Fallopian tube (tissue), 1 donor: ENCODE data around the genes MRPS11 and RHCG.

- PRO-cap = no peak
Measured at GRCh38 chr15:87463942-87464266, 792.6 kb downstream of the NTRK3 start.

DNA sequence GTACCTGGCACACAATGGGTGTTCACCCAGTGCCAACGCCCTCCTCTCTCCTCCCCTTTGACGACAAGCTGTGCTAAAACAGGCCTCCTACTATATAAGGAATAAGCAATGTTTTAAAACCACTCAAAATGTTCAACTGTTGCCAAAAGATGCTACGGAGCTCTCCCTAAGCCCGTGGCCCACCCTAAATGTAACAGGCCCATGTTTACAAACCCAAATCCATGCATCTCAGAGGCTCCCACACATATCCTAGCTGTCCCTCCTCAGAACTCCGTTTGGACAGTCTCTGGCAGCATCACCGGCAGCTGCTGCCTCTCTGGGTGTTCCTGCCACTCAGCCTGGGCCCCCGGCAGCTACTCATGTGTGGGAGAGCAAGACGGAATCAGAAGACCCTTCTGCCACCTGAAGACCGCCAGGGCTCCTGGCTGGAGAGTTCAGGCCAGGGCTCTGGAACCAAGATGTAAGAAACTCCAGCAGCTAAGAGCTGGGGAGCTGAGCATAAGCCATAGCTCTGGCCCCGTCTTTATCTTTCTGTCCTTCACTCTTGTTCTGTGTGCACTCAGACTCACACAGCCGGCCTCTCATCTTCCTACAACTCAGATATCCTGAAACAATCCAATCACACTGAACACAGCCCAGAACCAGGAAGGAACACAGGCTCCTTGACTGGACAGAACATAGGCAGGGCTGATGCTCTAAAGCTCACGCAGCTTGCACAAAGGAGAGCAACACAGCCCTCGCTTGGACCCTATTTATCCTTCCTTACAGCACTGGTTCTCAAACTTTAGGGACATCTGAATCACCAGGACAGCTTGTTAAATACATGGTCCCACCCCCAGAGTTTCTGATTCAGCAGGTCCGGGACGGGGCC lies 65.4 kb downstream of the MRPL46 start:
- PRO-cap = no peak

DNA sequence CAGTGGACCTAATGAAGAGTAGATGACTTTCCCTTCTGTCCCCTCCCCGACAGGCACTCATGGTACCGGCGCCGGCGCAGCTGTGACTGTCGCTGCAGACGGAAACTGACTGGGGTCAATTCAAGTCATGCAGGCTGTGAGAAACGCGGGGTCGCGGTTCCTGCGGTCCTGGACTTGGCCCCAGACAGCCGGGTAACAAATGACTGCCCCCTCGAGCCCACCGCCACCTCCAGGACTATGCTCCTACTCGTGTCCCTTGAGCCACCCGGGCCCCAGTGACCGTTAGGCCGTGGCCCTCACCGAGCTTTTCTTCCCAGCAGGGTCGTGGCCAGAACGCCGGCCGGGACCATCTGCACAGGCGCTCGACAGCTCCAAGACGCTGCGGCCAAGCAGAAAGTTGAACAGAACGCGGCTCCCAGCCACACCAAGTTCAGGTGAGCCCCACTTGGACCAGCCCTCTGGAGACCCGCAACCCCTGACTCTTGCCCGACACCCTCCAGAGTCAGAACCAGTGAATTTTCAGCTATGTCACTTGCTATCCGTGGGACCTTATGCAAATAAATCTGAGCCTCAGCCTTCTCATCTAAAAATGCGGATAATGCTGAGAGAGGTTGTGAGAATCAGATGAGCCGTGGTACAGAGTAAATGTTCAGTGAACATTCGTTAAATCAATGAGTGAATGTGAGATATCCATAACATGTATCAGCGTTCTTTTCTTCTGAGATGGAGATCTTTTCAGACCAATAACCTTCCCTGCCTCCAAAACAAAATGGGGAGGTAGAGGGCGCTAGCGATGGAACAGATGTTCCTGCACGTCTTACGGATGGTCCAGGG lies at the start of gene MRPS11:
Gene MRPS11, plus strand, starts transcription at position 118 of the 834 bp plus-strand sequence.
- PRO-cap = bidirectional peak, plus-strand start at position 118 of the sequence, minus-strand start outside the sequence

DNA sequence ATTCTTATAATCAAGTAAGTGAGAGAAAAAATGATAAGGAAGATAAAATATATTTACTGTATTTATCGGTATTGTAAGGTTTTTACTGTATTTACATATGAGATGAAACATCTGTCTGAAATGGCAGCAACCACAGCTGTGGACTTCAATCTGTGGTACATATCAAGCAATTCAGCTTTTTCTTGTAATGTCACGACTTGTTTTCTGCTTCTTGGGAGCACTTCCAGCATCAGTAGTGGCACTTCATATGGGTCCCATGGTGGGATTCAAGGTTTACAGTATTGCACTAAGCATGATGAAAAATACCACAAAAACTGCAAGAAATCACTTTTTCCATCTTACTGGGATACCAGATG lies 3.7 kb upstream of the ISG20 start:
- PRO-cap = no peak

DNA sequence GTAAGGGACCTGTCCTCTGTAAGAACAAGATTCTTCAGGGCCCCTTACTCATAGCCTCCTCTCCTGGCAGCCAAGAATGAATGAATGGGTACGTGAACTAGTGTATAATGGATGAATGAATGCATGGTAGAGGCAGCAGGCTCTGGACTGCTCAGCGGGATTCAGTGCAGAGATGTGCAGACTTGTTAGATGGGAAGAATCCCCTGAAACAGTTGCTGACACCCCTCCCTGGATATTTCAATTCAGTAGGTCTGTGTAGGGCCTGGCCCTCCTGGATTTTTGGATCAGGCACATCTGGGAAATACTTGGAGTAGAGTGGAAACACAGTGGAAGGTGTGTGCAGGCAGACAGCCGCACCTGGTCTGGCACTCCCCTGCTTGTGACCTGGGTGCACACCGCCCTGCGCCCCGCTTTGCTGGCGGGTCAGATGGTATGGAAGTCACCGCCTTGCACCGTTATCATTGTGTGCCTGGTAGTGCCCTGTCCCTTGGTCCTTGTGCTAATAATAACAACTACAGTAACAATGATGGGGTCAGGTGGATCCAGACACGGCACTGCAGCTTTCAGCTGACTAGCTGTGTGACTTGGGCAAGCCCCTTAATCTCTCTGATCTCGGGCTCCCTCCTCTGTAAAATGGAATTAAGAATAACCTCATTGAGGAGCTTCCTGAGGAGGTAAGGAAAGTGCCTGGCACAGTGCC lies 9.4 kb downstream of the ISG20 start:
- PRO-cap = no peak

- PRO-cap = no peak
Measured at GRCh38 chr15:88652852-88653298, 14.1 kb downstream of the ISG20 start.

DNA sequence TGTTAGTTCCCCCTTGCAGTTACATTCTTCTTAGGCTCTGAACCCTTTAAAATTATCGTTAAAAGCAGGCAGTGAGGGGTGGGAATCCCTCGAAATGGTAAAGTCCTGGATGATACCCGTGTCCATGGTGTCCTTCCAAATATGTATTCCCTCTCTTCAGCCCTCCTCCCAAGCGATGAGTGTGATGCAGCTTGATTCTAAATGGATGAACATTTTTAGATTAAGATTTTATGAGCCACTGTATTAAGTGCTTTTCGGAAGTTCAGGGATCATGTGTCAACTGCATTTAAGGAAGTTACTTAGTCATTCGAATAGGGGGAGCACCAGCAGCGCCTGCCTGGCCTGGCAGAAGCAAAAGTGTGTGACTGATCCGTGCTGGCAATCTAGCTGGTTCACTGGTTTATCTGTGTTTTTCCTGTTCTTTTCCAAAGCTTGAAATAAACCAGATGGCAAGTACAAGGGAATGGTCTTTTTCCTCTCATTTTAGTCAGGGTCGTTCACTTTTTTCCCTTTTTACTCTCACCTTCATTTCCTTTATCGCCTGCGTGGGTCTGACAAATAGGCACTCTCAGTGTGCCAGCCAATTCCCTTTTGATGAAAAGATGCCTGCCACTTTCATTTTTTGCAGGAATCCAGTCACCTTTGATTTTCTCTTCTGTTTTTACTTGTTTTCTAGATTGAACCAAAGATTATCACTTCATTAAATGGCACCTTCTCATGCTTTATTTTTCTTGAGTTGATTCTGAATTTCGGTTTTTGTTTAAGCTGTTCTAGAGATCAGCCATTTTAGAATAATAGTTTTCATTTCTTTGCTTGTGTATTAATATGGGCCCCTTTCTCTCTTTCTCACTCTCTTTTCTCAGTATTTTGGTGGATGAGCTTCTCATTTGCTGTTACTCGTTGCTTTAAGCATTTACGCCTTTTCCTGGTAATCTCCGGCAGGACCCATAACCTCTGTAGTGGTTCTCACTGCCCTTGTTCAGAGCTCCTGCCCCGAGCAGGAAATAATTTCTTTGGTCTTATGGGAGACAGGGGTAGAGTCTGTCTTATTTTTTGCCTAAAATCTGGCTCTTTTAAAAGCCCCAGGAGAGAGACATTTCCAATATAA lies 2.7 kb downstream of the ABHD2 start:
- PRO-cap = unidirectional peak, plus-strand start at position 348 of the sequence

GRCh38 chr15:89103991-89104969 lies 16.0 kb downstream of the ABHD2 start:
- PRO-cap = no peak

DNA sequence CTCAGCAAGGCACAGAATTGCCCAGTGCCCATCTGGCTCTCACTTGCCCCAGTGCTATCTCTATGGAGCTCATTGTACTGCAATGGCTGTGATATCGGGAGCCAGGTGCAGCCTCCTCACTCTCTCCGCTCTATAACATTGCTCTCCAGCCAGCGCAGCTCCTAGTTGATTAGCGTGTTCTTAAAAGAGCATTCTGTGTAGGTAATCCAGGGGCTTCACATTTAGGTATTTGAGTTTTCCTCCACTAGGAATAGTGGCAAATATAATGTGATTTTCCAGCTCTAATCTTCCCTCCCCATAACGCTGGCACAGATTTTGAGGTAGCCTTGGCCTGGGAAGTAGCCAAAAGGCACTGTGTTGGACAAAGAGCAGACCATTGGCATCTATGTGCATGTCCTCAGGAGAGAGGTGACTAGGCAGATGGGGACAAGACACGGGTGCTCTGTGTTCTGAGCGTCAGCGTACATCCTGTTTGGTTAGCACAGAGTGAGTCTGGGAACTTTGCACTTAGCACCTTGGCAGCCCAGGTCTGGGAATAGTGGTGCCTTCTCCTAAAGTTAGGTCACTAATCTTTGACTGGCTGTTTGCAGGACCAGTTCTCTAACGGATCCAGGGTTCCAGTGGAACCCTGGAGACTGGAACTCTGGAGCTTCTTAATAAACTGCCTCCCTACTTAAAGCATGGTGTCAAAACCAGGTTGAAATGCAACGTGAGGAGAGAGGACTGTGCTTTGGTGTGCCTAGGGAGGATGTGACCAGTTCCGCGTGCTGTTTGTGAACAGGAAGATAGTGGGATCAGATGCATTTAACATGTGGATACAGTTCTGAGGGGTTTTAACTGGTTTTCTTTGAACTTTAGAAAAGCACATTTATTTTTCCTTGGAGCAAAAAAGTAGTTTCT lies 48.5 kb downstream of the ABHD2 start:
- PRO-cap = no peak

- PRO-cap = no peak
Measured at GRCh38 chr15:89316338-89317296, 18.0 kb downstream of the POLG start.

DNA sequence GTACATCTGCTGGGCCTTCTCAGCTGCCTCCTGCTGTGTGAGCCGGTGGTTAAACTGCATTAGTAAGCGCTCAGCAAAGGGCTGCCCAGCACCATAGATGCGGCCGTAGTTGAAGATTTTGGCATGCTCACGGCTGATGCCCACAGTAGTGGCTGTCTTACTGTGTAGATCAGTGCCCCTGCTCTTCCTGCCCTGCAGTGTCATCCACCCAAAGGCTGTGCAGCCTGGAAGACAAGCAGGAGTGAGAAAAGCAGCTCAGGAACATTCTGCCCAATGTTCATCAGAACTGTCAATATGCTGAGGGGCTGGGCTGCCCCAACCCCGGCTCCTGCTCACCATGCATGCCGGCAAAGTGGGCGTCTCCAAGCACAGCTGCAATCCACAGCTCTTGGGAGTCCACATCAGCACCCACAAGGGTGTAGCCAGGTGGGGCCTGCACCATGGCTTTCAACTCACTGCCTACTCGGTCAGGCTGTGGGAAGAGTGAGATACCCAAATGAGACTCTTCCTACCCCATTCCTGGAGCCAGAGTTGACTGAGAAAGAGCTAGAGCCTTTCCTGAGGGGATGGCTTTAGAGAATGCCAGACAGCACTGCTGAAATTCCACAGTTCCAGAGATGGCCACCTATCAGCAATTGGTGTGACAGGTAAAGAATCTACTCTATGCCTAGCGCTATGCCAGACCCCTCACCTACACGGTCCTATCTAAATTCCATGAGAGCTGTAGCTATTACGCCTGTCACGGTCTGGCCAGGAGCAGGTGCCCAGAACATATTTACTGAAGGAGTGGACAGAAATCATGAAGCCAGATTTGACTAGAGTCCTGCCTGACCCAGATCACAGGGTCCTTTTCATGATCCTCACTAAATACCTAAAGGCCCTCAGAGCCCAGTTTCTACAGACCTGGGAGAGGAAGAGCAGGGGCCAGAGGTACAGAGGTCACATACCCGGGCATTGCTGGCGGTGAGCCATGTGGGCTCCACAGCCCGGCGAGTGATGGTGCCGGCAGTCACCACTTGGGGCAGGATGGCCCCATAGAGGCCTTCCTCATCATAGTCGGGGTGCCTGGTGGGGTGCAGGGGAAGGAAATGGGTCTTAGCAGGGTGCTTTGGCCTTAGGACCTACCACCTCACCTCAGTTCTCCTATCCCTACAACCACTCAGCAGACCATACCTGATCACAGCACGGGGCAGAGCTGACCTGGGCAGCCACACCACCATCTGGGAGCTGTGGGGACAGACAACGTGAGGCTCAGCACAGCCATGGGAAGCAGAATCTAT lies 13.4 kb downstream of the POLG start:
- PRO-cap = no peak

DNA sequence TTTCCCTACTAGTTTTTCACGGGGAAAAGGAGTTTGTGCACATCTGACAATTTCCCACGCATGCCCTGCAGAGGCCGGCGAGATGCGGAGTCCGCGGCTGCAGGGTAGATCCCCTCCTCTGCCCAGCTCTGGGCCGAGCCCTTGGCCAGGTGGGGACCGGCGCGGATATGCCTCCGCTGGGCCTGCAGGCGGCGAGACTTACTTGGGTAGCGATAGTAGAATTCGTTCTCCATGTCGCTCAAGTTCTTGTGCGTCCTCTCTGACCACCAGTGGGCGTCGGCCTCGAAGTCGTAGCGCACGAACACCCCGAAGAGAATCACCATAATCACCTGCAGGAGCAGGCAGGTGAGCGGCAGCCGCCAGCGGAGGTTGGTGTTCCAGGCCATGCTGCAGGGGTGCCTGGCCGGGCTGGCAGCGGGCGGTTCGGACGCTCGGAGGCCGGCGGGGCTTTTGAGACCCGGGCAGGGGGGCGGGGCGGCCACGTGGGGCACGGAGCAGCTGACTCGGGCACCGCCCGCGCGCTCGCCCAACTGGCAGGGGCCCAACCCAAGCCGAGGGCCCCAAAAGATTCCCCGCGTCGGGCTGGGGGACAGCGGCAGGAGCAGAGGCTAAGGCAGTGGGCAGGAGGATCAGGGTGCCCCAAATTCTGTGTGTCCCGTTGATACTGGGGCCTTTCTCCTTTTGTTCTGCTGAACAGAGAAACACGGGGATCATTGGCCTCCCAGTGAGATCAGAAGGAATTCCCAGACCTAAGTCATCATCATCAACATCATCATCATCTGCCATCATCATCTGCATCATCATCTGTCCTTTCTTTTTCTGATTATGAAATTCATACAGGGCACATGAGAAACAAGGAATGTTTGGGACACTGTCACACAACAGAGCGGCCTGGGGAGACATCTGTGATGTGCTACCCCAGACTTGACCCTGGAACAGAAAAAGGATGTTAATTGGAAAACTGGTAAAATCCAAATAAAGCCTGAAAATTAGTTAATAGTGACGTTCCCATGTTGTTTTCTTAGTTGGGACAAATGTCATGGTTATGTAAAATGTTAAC lies at the start of gene RHCG:
Gene RHCG, minus strand, starts transcription at position 425 of the 1,060 bp plus-strand sequence.
- PRO-cap = no peak

DNA sequence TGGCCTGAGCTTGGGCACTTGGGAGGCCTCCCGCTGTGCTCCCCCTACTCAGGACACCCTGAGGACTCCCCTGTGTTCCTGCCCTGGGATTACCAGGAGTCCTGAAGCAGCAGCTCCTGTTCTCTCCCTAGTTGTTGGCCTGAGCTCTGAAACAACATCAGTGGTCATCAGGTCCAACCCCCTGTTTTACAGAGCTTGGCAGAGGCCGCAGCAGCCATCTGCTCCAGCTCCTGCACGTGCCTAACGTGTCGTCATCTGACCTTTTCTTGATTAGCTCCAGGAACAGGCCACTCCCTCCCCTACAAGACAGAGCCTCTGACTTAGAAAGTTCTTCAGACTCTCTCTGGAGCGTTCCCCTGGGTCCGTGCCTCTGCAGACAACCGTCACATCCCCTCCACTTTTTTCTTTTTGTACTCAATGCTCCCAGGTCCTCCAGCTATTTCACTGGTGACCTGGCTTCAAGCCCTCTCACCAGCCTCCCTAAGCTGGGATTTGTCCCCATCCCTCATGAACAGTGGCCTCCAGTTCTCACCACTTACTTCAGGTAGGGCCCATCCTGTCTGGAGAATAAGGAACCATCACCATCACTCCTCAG lies 7.9 kb upstream of the MESP2 start:
- PRO-cap = no peak

- PRO-cap = no peak
Measured at GRCh38 chr15:89805177-89805870, 9.3 kb downstream of the ANPEP start.

- PRO-cap = no peak
Measured at GRCh38 chr15:89813527-89814542, 817 bp downstream of the ANPEP start.

DNA sequence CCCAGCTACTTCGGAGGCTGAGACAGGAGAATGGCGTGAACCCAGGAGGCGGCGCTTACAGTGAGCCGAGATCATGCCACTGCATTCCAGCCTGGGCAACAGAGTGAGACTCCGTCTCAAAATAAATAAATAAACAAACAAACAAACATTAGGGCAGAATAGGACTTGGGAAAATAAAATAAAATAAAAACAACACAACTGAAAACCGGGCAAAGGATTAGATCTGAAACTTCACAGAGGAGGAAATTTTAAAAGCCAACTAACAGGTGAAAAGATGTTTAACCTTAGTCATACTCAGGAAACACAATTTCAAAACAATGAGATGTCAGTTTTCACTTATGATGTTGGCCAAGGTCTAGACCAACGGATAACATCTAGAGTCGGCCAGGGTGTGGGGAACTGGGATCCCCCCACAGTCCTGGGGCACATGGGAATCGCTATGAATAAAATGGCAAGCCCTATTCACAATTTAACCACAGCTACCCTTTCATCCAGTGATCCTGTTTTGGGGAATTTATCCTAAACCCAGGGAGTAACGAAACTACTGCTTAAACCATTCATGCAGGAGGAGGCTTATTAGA lies 6.0 kb upstream of the ANPEP start:
- PRO-cap = no peak

DNA sequence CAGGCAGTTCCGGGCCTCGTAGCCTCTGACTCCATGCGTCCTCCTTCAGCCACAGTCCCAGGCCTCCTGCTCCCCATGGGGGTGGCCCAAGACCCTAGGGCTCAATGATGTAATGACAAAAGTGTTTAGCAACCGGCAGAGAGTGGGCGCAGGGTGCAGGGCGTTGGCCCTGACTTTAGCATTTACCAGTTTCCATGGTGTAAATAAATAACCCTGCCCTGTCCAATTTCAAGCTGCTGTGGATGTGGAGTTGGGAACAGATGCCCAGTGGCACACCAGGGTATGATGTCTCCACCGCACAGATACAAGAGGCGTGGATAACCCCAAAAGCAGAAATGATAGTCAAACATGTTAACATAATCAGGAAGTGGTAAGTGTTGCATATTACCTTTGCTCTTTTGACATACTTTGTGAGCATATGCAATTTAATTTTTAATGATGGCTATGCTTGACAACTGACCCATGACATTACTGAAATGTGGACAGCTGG lies 10.6 kb upstream of the ANPEP start:
- PRO-cap = no peak

- PRO-cap = no peak
Measured at GRCh38 chr15:89836493-89837101, 21.9 kb upstream of the ANPEP start.

DNA sequence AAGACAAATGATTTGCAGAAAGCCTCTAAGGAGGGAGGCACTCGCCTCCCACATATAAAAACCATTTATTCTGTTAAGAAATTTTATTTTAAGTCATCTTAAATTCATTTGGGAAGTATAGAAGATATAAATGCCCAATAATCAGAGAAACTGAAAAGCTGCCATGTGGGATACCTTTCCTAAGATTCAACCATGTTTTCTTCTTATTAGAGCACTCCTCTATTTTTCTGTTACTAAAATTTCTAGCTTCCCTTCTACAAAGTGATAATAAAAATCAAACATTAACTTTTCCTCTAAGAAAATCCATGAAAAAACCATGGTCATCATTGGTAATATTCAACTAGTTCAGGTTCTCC lies 36.4 kb downstream of the AP3S2 start:
- PRO-cap = no peak

- PRO-cap = no peak
Measured at GRCh38 chr15:90003082-90003624, 2.0 kb downstream of the ZNF710 start.